Epidermal melanocyte (primary cell): ENCODE measurements around the genes FBXL17 and SRP19.

DNA sequence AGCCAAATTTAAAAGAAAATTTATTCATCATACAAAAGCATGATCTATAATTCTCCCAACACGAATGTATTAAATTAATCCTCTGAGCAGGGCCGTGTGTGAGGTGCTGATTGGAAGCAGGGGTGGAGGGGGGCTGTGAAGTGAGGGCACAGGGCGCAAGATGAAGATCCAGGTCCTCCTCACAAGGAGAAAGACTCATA, 206.9 kb downstream of the FBXL17 start:
- RRBS = no CpG with 5 or more reads among the region's 3 CpGs

DNA sequence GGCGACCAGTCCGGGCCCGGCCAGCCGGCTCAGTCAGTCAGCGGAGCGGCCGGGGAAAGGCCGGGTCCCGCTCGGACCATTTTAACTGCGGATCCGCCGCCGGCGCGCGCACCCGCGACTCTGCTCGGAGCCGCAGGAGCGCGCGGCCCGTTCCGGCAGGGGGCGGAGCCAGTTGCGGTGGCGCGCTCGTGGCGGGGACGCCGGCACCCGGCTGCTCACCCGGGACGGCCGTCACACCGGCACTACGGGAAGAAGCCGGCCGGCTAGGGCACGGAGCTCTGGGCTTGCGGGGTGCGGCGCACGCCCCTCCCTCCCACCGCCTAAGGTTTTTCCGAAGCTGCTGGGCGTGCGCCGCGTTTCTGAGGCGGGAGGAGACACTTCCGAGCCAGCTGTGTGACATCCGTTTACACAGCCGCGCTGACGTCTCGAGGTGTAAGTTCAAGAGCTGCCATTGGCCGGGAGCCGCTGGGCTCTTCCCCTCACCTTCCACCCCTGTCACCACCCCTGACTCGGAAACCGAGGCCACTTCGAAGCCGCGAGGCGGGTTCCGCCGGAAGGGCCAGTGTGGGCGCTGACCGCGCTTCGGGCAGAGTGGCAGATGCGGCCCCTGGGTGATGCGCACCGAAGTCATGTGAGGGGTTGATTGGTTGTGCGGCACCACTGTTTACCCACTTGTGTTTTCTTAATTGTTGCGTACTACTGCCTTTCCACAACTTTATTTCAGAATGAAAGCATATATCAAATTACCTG, at the start of gene FBXL17:
Gene FBXL17, minus strand, starts transcription at position 122 of the 750 bp plus-strand sequence.
- RRBS = 3% methylated on average over 36 of the region's 79 CpGs

GRCh38 chr5:109329708-109330271, 80.0 kb downstream of the PJA2 start:
- RRBS = no CpG with 5 or more reads among the region's 3 CpGs

DNA sequence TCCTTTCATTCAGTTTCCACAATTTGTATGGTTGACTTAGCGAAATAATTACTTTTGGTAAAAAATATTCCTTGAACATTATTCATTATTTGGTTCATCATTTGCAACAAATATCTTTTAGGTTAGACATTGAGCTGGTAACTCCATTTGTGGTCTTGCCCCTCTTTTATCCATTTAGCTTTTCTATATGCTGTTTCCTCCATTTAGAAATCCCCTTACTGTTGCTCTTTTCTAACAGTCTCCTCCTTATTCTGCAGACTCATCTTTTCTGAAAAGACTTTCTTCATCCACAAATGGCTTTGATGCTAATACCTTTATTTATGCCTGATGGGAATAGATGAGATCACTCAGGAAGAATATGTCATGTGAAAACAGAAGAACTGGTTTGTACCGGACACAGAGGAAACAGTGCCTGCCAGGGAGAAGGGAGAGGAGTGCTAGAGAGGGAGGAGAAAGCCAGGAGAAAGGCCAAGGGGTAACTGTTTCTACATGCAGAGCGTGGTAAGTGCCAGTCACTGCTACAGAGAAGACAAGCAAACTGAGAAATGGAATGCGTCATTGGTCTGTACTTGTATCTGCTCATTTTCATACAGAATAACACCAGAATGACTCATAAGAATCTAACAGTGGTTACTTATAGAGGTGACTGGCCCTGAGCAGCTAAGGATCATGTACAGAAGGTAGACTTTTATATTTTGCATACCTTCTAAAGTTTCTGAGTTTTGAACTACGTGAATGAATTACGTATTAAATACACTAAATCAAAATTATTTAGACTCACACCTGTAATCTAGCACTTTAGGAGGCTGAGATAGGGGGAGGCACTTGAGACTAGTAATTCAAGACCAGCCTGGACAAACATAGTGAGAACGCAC, 45.9 kb upstream of the PJA2 start:
- RRBS = no CpG with 5 or more reads among the region's 7 CpGs

- RRBS = 2% methylated on average over 15 of the region's 32 CpGs
Measured at GRCh38 chr5:109690213-109690581, 470 bp downstream of the MAN2A1 start.

DNA sequence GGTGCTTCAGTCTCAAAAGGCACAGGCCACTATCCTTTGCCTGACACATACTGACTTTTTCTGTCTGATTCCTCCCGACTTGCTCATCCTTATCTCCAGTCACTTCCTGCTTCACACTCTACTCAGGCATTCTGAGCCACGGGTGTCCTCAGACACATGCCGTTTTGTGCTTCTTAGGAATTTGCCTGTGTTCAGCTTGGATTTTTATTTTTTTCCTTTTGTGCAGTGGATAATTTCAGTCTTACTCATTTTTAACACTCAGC, 54.0 kb downstream of the MAN2A1 start:
- RRBS = no CpG with 5 or more reads among the region's 3 CpGs

- RRBS = no CpG with 5 or more reads among the region's 1 CpG
Measured at GRCh38 chr5:109867423-109868169, 177.9 kb downstream of the MAN2A1 start.

DNA sequence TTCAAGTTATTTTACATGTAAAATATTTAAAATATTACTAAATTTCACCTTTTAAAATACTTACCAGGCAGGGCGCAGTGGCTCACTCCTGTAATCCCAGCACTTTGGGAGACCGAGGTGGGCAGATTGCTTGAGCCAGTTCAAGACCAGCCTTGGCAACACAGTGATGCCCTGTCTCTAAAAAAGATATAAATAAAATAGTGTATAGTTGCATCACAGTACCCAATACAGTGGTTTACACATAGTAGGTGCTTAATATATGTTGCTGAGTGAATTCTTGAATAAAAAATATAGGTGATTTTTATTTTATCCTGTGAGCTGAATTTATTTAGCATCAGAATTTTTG, 4.0 kb upstream of the SLC25A46 start:
- RRBS = no CpG with 5 or more reads among the region's 2 CpGs

DNA sequence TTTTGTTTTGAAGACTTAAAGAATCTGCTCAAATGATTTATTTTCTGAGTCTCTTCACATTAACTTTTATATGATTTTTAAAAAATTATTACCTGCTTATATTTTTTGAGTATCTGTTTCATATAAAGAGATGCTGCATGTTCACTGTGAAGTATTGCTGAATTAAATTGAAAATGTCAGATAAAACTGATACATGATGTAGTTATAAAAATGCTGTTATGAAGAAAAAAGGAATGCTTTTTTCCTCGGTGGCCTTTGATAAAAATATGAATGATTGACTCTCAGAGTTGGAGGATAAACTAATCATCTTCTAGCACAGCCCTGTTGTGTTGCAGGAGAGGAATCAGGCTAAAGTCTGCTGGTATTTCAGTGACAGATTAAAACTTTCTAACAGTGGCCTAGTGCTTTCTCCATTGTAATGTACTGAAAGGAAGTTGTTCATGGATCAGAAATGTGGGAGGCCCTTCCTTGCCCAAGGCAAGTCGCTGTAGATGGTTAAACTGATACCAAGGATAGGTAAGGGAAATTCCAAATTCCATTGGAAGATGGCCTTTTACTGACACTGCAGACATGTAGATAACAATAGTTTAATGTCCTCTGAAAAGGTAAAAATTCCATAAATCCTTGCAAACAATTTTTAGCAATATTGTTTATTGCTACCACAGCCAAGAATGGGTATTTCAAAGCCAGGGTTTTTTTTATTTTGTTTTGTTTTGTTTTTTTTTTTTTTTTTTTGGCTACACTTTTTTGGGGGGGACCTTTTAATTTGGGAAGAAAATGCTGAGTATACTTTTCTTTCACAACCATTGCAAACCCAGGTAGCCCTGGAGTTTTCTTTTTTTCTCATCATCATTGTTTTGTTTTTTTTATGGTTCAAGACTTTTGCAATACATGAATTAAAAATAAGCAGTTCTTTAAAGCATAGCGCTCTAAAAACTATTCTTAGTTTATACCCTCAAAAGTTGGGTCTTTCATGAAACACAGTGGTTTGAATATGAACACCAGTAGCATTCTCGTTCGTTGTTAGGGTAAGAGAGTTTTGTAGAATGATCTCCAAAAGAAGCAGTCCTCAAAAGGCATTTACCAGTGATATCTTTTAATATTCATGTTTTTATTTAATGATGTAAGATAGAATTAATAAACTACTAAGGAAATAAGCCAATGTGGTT, 35.4 kb downstream of the WDR36 start:
- RRBS = no CpG with 5 or more reads among the region's 5 CpGs

DNA sequence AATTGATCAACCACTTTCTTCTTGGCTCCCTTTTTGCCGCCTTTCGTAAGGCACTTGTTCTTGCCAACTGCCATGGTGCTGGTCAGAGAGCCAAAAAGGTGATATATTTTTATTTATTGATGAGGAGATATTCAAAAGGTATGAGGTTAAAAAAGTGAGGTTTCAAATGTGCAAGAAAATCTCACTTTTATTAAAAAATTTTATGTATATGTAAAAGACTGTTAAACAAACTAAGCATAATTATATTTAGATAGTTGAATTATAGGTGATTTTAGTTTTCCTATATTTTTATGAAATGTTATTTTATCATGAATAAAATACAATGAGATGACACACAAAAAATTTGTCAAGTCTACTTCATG, 31.2 kb upstream of the CAMK4 start:
- RRBS = no CpG with 5 or more reads among the region's 2 CpGs

DNA sequence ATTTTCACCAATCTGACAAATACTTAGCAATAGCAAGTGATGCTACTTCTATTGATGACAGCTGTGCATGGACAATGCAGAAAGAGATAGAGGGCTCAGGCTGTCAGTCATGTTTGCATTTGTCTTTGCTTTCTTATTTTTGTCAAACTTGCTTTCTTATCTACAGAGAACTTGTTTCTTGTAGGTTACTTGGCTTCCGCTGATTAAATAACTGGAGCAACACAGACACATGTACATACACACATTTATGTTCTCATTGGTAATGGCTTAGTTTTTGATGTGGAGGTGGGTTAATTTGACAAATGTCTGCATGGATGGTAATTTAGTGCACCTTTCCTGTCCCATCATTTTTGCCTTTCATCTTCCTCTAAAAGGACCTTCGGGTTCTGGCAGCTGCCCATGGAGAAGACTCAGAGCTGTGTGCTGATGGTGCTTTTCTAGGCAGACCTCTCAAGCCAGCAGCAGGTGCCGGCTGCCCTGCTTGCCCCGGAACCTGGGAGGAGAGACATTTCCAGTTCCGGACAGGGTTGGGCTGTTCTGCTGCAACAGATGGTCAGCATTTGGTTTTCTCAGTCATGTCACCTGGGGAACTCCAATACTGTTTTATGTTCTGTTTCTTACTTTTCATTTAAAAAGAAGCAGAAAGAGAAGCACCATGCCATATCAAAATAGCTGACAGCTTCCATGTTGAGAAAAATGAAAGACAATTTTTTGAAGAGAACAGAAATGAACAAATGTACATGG, 28.9 kb downstream of the CAMK4 start:
- RRBS = no CpG with 5 or more reads among the region's 5 CpGs

DNA sequence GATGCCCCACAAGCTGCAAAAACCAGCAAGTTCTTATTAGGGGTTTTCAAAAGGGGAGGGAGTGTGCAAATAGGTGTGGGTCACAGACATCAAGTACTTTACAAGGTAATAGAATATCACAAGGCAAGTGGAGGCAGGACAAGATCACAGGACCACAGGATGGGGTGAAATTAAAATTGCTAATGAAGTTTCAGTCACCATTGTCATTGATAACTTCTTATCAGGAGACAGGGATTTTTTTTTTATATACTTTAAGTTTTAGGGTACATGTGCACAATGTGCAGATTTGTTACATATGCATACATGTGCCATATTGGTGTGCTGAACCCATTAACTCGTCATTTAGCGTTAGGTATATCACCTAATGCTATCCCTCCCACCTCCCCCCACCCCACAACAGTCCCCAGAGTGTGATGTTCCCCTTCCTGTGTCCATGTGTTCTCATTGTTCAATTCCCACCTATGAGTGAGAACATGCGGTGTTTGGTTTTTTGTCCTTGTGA, 94.1 kb downstream of the STARD4 start:
- RRBS = no CpG with 5 or more reads among the region's 3 CpGs

GRCh38 chr5:111771923-111772365, 14.9 kb upstream of the NREP start:
- RRBS = no CpG with 5 or more reads among the region's 1 CpG

DNA sequence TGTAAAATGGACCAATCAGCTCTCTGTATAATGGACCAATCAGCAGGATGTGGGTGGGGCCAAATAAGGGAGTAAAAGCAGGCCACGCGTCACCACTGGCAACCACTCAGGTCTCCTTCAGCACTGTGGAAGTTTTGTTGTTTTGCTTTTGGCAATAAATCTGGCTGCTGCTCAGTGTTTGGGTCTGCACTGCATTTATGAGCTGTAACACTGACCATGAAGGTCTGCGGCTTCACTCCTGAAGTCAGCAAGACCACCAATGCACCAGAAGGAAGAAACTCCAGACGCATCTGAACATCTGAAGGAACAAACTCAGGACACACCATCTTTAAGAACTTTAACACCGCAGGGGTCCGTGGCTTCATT, 69.2 kb upstream of the NREP start:
- RRBS = no CpG with 5 or more reads among the region's 6 CpGs

- RRBS = no CpG with 5 or more reads among the region's 2 CpGs
Measured at GRCh38 chr5:111930281-111930705, 173.3 kb upstream of the NREP start.

- RRBS = no CpG with 5 or more reads among the region's 5 CpGs
Measured at GRCh38 chr5:112205711-112206369, 213.2 kb downstream of the EPB41L4A start.

GRCh38 chr5:112368464-112369667, 50.2 kb downstream of the EPB41L4A start:
- RRBS = no CpG with 5 or more reads among the region's 6 CpGs

GRCh38 chr5:112404741-112405578, 14.1 kb downstream of the EPB41L4A start:
- RRBS = no CpG with 5 or more reads among the region's 7 CpGs

GRCh38 chr5:112417866-112418384, 1.2 kb downstream of the EPB41L4A start:
- RRBS = no CpG with 5 or more reads among the region's 15 CpGs

- RRBS = 2% methylated on average over 22 of the region's 59 CpGs
Measured at GRCh38 chr5:112860808-112861890, at the start of gene SRP19. TSS of gene SRP19 (plus strand) at chr5:112861287.